GM19239 (cell line): ENCODE results near the genes MAN1A2 and PHGDH.

- RRBS = no CpG with 5 or more reads among the region's 9 CpGs
These were observed 27.4 kb downstream of the TRIM45 start for GRCh38 chr1:117093833-117094827.

DNA sequence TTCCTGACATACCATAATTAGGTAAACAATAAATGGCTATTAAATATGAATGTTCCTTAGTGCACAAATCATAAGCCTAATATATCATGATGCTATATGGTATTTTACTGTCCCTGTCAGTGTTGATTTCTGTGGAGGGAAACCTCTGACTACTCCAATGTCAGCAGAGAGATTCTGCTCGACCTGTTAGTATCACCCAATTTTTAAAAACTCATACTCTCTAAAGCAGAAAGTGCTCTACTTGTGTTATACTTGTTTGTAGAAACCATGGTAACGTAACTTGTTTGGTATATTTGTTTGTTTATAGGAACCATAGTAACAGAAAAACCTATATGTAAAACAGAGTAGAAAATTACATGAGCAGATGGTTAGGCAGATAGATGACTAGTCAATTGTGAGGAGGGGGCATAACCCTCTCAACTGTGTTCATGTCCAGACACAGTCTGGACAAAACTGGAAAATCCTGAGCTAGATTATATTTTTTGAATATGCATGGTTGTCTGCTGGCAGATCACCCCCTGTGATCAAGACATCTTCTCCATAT is 6.7 kb downstream of the TRIM45 start:
- RRBS = no CpG with 5 or more reads among the region's 2 CpGs

DNA sequence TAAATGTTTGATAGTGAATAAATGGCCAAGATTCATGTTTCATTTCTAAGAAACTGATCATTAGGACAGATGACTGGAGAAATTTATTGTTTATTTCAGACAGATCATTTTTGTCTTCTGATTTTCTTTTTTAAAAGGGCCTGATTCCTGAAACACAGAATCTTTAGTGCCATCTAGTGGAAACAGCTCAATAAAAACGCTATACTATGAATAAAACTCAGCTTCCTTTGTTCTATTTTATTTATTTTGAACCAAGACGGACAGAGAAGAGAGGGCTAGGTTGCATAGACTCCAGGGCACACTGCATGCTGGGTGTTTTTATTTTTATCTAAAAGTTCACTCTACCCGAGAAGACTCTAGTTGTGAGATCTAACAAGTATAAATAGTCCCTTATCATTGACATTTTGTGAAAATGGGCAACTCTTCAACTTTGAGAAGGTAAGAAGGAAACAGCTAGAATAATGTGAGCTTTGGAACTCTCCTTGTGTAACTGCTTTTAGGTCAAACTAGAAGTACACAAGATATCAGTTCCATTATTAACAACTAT is 7.1 kb upstream of the TRIM45 start:
- RRBS = no CpG with 5 or more reads among the region's 3 CpGs

DNA sequence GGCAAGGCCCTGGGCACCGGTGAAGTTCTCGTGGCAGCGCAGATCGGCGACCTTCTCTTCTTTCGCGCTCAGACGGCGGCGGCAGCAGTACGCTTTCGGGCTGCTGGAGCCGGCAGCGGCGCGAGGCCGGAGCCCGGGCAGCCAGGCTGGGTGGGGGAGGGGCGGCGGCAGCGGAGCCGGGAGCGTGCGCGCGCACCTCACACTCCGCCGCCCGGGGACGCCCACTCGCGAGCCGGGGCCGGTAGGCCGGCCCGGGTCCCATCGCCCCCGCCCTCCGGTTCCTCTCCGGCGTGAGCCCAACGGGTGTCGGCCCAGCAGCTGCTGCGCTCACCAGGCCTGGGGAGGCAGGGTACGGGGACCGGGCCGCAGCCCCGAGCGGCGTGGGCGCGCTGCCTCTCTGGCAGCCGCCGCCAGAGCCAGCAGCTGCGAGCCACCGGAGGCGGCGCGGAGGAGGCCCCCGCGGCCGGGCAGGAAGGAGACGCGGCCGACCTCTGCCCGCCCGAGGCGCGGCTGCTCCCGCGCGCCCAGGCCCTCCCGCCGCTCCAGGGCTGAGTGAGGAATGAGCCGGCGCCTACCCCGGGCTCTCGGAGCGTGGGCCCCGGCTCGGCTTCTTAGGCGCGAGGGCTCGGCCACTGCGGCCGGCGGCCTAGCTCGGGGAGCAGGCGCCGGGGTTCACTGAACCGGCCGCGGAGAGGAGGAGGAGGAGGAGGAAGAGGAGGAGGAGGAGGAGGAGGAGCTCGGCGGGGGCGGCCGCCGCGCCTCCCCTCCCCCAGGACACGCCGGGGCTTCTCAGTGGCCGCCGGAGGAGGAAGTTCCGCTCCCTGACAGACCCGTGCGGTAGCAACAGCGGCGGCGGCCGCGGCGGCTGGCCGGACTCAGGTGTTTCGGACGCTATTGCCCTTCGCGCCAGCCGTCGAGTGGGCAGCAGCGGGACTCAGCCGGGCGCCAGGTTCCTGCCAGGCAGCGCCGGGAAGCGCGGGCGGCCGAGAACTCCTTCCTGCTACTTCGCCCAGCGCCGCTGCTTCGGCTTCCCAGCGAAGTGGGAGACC is at the start of gene MAN1A2:
MAN1A2 (plus strand) TSS at position 827 of the 1,049 bp plus-strand sequence.
- RRBS = under 1% methylated on average over 71 of the region's 133 CpGs

DNA sequence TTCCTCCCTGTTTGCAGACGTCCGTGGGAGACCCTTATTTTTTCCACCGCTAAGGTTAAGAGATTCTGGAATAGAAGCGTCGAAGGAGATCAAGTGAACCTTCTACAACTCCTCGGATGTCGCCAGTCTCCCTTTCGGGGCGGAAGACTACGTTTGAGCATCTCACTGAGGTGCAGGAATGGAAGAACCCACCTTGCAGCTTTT is 325 bp downstream of the MAN1A2 start:
- RRBS = no CpG with 5 or more reads among the region's 10 CpGs

GRCh38 chr1:117544836-117545169 is 61.0 kb upstream of the TENT5C start:
- RRBS = no CpG with 5 or more reads among the region's 3 CpGs

GRCh38 chr1:117592117-117592854 is 13.6 kb upstream of the TENT5C start:
- RRBS = no CpG with 5 or more reads among the region's 10 CpGs

DNA sequence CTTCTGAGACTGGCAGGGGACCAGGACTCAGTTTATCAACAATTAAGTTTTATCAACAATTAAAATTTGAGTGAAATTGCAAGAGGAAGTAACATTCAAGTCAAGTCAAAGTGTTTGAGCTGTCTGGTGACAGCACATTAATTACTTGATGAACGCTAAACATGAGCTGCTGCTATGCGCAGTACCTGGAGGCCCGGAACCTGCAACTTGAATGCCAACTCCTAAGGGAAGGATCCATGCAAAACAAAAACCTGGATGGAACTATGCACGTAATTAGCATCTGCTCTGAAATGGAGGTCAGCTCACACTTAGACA is 6.5 kb downstream of the TENT5C start:
- RRBS = no CpG with 5 or more reads among the region's 4 CpGs

DNA sequence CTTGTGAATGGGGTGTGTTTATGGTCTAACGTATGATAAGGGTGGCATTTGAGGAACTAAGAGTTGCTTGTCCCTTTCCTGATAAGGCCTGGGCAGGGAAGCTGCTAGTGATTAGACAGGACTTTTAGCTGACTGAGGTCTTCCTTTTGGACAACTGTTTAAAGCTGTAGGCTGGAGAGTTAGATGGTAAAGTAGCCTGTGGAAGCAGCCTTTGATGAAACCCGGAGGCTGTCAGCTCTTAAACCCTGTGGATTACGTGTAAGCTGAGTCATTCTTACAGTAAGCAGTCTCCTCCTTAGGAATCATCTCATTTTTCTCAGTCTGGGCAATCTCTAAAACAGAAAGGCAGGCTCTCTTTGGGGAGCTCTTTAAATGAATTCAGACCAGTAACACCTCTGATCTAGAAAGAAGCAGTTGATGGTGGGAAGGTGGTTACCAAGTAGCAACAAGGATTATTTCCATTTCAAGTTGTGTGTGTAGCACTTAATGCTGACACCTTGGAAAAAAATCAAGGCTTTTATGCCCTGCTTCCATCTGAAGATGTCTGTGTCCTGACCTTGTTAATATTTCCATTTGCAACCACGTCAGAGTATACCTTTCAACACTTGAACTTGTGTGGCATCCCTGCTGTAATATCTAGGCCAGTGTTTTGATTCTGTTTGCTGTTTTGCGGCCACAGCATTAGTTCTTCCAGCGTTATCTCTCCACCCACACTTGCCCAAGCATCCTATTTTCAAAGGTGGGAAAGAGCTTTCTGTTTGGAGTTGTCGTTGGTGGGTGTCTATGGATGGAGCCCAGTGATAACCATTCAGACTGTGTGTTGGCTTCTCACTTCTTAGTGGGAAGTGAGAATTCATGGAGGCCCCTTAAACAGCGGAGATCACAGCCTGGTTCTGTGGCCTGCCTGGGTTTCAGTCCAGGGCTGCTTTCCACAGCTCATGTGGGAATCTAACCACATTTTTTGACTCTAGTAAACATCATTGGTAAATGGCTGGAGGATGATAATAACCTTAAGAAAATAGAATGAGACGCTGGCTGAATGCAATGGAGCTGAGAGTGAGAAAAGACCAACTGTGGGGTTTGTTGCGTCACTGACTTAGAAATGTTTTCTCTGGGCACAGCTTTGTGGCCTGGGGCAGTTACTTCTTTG is 7.3 kb downstream of the TENT5C start:
- RRBS = no CpG with 5 or more reads among the region's 10 CpGs

- RRBS = no CpG with 5 or more reads among the region's 9 CpGs
These were observed 24.8 kb downstream of the TENT5C start for GRCh38 chr1:117630670-117631108.

GRCh38 chr1:117658760-117659342 is 53.0 kb downstream of the TENT5C start:
- RRBS = no CpG with 5 or more reads among the region's 4 CpGs

DNA sequence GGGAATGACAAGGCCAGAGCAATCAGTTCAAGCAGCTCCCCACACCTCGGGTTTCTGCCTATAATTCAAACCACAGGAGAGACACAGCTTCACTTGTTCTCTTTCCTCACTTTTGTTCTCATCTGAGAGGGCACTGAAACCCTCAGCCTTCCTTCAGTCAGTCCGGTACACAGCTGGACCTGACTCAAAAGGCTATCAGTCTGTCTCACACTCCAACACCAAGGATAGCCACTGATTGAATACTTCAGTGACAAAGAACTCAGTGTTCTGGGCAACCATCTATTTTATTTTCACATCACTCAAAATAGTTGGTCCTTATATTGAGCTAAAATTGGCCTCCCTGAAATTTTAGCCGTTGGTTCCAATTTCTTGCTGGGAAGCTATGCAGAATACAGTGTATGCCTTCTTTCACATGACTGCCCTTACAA is 70.2 kb downstream of the TENT5C start:
- RRBS = no CpG with 5 or more reads among the region's 3 CpGs

DNA sequence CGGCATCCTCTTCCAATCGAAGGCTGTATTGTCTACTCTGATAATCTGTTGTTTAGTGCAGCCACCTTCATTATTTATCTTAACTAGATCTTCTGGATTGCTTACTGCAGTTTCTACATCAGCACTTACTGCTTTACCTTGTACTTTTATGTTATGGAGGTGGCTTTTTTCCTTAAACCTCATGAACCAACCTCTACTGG is 129.3 kb downstream of the GDAP2 start:
- RRBS = no CpG with 5 or more reads among the region's 2 CpGs

DNA sequence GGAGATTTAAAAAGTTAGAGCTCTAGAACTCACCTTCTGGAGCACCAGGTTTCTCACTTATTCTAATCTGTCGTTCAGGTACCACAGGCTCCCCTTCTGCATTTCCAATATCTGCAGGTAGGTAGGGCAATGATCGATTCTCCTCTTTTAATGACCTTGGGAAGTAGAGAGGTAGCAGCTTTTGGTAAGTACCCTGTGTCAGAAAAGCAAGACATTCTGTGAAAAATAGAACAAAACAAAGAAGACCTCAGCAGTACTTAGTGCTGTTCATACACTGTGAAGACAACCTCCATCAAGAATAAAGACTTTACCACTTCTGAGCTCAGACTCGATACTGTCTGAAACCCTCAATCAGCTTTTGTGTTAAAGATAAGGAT is 30.4 kb downstream of the GDAP2 start:
- RRBS = no CpG with 5 or more reads among the region's 3 CpGs

DNA sequence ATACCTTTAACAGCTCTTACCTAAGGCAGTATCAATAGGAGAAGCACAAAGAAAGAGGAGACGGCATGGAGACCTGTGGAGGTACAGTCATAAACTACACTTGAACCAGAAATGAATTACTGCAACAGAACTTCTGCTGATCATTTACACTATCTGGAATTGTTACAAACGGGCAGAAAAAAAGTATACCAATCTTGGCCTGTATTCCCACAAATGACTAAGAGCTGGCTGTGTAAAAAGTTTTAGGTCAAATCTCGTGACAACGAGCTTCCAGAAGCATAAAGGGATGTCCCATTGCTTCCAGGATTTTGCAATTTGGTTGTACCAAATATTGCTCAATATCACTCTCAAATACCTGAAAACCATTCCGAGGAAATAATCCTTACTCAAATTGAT is 175.7 kb downstream of the TBX15 start:
- RRBS = no CpG with 5 or more reads among the region's 5 CpGs

- RRBS = 51% methylated on average over 7 of the region's 33 CpGs
These were observed 4.4 kb downstream of the TBX15 start for GRCh38 chr1:118983615-118984245.

DNA sequence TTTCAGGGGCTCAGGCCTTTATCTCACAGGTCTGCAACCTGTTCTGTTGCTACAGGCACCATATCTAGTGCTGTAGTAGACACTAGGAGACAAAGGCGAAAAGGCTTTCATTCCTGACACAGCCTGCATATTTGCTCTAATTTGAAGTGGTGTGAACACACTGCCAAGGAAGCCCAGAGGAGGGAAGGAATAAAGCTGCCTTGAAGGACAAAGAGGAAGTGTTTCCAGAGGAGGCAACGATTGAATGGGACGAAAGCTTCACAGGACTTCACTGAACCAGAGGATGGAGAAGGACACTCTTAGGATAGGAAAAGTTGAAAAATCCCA is 90.8 kb upstream of the WARS2 start:
- RRBS = no CpG with 5 or more reads among the region's 3 CpGs

GRCh38 chr1:119711606-119712182 is at the start of gene PHGDH:
Gene PHGDH, plus strand, starts transcription at chr1:119711934.
- RRBS = no CpG with 5 or more reads among the region's 23 CpGs

GRCh38 chr1:119767953-119768617 is 620 bp downstream of the HMGCS2 start:
- RRBS = no CpG with 5 or more reads among the region's 2 CpGs

DNA sequence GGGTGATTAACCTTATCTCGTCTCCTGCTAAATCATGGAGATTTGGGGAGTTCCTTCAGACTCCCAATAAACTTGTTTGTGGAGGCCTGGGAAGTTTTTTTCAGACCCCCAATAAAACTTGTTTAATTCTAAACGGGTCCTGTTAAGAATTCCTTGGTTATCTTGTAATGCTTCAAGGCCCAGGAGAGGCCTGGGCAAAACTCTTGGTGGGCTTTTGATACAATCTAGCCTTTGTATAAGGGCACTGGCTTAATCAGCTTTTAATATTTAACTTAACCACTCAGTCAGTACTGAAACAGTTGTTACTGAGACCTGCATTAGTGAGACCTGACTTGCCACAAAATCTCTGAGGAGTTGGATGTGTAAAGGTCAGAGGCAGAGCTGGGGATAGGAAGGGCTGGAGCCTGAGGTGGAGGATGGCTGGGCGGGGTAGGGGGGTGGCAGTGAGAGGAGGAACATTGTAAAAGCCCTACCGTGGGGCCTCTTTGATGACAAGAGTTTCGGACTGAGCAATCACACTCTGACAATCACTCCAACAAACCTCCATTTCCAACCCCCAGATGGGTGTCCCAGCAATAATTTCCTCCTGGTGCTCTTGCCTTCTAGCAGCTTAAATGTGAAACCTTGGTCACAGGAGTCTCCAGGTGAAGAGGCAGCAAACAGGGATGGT is 6.3 kb upstream of the HMGCS2 start:
- RRBS = no CpG with 5 or more reads among the region's 5 CpGs